Skeletal muscle tissue (tissue), 7 donors: ENCODE measurements around the gene B3GAT3.

DNA sequence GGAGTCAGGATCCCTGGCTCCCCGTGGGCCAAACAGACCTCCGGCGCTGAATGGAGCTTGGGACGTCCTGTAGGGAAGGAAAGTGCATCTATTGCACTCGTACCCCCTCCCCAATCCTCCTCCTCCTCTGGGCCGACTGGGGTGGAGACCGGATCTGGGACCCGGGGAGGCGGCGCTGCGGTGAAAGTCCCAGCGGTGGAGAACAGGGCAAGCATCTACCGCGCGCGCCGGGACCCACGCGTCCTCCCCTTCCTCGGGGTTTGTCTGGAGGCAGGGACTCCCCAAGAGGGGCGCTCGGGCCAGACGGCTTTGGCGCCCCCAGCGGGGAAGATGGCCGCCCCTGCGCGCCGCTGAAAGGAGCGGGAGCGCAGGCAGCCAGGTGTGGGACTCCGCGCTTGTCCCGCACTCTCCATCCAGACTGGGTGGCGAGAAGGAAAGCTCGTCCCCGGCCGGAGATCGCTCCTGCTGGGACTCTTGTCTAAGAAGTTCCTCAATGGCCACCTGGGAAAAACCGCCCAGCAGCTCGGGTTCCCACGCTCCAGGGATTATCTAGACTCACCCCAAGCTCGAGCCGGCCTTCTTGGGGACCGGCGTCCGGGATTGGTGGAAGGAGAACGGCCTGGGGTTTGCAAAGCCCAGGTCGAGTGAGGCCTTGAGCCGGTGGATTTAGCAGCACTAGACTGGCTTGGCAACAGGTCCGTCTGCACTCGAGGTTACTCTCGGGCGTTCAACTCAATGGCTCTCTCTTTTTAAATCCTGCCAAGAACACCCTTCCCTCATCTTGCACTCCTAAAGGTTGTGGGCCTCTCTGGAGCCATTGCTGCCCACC, 756 bp downstream of the FADS2 start:
- PRO-cap, 3 experiments = no peak in any of the 3 experiments
- RAMPAGE, long total RNA = no peak
- RRBS, 2 experiments = 2 to 3% methylated on average over 19 to 24 of the region's 54 CpGs

DNA sequence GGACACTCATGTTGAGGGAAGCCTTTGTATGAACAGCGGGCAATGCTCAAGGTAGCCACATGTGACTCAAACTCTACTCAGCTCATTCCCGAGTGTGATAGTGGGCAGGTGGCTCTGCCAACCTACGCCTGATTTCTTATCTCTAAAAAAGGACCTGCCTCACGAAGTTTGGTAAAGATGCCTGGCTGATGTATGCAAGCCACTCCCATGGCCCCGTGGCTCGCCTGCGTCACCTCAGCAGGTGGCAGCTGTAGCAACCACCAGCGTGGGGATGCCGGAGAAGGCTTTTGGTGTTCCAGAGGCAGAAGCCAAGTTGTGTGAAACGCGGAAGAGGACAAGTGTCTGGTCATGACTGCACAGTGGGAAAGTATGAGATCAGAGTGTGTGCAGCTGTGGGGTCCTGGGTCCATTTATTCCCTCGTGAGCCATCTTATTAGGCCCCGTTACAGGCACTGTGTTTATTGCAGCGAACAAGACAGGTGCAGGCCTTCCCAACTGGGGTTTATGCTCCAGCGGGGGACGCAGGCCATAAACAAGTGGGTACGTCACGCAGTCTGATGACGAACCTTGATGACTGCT, 5.5 kb downstream of the FADS2 start:
- PRO-cap, 3 experiments = no peak in any of the 3 experiments
- RAMPAGE, long total RNA = no peak
- RRBS, 2 experiments = no CpG with 5 or more reads among the region's 19 CpGs

- PRO-cap, 3 experiments = no peak in any of the 3 experiments
- RAMPAGE, long total RNA = no peak
- RRBS, 2 experiments = no CpG with 5 or more reads among the region's 8 CpGs
Observed at GRCh38 chr11:61959366-61960079, 7.9 kb downstream of the FTH1 start.

DNA sequence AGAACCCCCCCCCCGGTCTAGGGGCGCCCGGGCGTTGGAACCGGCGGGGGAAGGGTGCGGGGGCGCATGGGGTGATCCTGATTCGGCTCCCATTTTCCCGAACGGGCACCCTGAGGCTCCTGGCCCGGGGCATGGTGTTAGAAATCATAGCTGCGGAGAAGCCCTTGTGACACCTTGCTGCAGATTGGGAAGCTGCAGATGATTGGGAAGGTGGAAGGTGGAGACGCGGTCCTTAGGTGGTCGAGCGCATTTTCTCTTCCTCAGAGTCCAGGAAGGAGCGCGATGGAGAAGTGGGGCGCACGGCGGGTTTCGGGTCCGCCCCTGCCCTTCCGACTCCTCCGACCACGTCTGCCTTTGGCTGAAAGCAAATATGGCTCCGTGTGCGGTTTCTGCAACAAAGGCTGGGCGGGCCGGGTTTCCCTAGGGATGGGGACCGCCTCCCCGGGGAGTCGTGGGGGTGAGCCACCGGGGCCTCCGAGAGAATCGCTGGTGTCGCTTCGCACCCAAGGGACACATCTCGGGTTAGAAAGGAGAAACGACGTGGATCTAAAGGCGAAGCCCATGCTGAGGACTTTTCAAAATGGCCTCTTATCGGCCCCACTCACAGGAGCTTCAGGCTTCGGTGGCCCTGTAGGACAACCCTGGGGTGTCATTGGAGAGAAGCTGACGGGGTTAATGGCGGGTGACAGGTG, 618 bp upstream of the FTH1 start:
- PRO-cap, 3 experiments = no peak in any of the 3 experiments
- RAMPAGE, long total RNA = no peak
- RRBS, 2 experiments = 2 to 5% methylated on average over 7 to 8 of the region's 47 CpGs

DNA sequence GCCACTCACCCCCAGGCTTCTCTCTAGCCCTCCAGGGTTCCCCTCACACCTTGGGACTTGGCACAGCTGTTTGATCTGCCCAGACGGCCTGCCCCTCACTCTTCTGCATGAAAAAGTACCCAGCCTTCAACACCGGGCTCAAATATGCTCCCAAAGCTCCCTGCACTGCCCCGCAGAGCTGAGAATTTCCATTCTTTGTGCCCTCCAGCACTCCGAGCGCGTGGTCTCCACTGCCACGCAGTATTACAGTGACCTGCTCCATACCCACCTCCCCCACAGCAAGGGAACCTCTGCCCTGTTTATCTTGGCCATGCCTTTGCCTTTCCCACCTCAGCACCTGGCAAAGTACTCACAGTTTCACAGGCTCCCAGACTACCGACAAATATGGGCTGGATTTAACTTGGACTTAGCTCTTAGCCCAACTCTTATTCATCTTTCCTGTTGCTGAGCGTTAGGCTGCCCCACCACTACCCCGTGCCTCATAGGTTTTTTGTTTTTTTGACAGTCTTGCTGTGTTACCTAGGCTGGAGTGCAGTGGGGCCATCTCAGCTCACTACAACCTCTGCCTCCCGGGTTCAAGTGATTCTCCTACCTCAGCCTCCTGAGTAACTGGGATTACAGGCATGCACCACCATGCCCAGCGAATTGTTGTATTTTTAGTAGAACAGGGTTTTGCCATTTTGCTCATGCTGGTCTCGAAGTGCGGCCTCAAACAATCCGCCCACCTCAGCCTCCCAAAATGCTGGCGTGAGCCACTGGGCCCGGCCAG, 7.8 kb upstream of the FTH1 start:
- PRO-cap, 3 experiments = no peak in any of the 3 experiments
- RAMPAGE, long total RNA = no peak
- RRBS, 2 experiments = no CpG with 5 or more reads among the region's 17 CpGs

GRCh38 chr11:62140751-62141500, 17.1 kb downstream of the INCENP start:
- PRO-cap, 3 experiments = no peak in any of the 3 experiments
- RAMPAGE, long total RNA = no peak
- RRBS, 2 experiments = 20 to 53% methylated on average over 1 to 2 of the region's 18 CpGs

DNA sequence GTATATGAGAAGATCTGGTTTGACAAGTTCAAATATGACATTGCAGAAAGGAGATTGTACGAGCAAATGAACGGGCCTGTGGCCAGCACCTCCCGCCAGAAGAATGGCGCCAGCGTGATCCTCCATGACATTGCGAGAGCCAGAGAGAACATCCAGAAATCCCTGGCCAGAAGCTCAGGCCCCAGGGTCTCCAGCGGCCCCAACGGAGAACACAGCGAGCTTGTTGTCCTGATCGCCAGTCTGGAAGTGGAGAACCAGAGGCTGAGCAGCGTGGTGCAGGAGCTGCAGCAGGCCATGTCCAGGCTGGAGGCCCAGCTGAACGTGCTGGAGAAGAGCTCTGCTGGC, 20.7 kb upstream of the SCGB1D1 start:
- PRO-cap, 3 experiments = no peak in any of the 3 experiments
- RAMPAGE, long total RNA = no peak
- RRBS, 2 experiments = no CpG with 5 or more reads among the region's 12 CpGs

DNA sequence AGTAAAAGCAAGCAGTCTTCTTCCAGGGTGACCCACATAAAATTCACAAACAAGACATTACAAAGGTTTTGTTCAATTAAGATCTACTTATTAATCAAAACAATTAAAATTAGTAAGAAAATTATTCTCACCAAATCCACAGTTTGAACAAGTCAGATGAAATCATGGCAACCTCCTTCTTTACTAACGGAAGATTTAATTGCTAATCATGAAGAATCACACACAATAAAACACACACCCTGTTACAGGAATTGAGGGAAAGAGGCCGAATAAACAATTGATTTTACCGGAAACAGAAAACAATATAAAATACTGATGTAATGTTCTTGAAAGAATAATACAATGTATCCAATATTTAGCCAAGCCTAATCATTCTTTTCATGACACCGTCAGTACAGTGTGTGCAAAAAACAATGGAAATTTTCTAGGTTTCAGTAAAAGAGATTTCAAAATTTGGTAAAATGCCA, 23.4 kb downstream of the ASRGL1 start:
- PRO-cap, 3 experiments = no peak in any of the 3 experiments
- RAMPAGE, long total RNA = no peak
- RRBS, 2 experiments = no CpG with 5 or more reads among the region's 4 CpGs

DNA sequence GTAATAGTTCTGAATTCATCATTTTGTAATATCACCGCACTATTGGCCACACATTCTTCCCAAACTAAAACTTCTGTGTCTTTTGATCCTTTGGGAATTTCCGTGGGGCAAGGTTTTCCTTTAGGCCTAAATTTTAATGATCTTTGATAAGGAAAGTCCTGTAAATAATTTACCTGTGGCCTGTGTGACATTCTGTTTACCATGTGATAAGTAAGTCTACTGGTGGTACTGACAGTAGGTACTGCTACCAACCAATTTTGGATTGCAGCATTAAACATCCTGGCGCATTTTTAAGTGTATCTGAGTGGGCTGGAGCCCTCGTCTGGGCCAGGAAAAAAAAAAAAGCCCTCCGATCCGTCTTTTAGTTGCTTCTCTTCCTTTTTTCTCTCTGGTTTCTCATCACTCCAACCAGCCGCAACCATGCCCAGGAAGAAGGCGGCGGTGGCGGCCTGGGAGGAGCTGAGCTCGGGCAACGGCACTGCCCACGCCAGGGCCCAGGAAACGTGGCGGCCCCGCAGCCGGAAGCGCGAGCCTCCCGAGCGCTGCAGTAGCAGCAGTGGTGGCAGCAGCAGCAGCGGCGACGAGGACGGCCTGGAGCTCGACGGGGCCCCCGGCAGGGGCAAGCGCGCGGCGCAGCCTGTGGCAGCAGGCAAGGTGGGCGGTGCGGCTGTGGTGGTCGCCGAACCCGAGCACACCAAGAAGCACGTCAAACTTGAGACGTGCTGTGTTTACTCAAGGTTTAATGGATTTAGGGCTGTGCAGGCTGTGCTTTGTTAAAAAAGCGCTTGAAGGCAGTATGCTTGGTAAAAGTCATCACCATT, 33.7 kb downstream of the ASRGL1 start:
- PRO-cap, 3 experiments = no peak in any of the 3 experiments
- RAMPAGE, long total RNA = no peak
- RRBS, 2 experiments = 67 to 80% methylated on average over 5 of the region's 40 CpGs

DNA sequence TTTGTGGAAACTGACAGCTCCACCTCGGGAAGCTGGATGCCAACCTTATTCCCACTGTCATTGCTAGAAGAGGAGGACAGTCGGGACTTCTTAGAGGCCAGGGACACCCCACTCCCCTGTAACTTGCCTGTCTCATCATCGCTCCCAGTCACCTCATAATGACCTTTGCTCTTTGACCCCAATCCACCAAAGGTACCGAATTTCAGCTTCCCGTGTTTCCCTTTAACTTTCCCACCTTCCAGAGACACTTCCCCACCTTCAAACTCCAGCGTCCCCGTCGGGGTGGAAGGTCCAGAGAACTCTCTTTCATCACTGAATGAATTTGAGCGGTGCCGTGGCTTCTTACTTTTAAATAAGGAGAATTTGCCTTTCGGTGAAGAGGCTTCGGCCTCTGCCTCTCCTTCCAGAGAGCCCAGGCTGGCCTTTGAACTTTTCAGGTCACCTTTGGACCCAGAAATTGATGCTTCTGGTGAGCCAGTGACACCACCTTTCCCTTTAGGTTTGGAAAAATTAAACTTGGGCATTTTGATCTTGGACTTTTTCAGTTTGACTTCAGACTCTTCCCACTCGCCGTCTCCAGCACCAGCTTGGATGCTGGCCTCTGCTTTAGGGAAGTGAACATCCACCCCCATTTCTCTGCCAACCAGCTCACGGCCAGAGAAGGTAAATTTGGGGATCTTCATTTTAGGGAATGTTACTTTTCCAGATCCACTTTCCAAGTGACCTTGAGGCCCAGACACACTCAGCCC, 29.7 kb downstream of the AHNAK start:
- PRO-cap, 3 experiments = no peak in any of the 3 experiments
- RAMPAGE, long total RNA = no peak
- RRBS, 2 experiments = no CpG with 5 or more reads among the region's 15 CpGs

DNA sequence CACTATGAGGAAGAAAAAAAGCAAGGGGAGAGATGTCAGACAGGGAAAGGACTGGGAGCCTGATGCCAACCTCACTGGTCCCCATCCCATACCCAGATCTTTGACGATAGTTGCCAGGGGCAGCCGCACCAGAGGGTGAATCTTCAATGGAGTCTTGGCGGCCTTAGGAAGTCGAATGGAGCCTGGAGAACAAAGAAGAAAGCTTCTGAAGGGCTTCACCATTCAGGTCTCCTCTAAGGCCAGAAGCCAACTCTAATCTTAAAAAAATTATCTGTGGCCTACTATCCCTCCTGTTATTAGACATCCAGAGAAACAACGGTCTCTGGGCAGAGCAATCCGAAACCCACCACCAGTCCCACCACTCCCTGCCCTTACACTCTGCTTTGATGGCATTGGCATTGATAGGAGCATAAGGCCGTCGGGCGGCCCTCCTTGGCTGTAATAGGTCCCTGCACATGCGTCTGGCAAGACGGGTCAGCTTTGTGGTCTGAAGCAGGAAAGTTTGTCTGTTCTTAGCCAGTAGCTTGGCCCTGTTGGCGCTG, 3.6 kb upstream of the TUT1 start:
- PRO-cap, 3 experiments = no peak in any of the 3 experiments
- RAMPAGE, long total RNA = no peak
- RRBS, 2 experiments = no CpG with 5 or more reads among the region's 12 CpGs

DNA sequence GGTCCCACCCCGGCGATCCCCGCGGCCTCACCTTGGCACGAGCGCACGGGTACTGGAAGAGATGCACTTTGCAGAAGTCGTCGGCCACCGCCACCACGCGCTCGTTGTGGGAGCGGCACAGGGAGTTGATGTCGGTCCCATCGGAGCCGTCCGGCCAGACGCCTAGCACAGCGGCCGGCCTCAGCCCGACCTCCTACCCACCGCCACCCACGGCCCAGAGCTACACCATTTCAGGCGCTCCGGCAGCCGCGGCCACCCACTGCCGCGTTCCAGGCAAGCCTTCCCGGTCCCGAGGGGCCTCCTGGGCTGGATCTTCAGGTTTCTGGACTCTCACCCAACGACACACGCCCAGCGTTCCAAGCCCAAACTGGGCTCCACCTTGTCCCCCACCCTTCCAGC, 1.1 kb upstream of the MTA2 start:
- PRO-cap, 3 experiments = no peak in any of the 3 experiments
- RAMPAGE, long total RNA = no peak
- RRBS, 2 experiments = 4 to 7% methylated on average over 11 to 21 of the region's 35 CpGs

DNA sequence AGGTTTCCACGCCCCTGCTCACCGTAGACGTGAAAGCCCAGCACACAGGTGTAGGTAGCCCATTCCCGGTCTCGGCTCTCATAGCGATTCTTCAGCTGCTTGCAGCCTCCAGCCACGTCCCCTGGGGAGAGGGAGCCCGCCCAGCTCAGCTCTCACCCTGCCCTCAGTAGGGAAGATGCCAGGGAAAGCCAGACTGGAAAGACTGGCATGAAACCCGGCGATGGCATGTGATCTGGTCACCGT, 1.4 kb upstream of the MTA2 start:
- PRO-cap, 3 experiments = no peak in any of the 3 experiments
- RAMPAGE, long total RNA = no peak
- RRBS, 2 experiments = no CpG with 5 or more reads among the region's 11 CpGs

DNA sequence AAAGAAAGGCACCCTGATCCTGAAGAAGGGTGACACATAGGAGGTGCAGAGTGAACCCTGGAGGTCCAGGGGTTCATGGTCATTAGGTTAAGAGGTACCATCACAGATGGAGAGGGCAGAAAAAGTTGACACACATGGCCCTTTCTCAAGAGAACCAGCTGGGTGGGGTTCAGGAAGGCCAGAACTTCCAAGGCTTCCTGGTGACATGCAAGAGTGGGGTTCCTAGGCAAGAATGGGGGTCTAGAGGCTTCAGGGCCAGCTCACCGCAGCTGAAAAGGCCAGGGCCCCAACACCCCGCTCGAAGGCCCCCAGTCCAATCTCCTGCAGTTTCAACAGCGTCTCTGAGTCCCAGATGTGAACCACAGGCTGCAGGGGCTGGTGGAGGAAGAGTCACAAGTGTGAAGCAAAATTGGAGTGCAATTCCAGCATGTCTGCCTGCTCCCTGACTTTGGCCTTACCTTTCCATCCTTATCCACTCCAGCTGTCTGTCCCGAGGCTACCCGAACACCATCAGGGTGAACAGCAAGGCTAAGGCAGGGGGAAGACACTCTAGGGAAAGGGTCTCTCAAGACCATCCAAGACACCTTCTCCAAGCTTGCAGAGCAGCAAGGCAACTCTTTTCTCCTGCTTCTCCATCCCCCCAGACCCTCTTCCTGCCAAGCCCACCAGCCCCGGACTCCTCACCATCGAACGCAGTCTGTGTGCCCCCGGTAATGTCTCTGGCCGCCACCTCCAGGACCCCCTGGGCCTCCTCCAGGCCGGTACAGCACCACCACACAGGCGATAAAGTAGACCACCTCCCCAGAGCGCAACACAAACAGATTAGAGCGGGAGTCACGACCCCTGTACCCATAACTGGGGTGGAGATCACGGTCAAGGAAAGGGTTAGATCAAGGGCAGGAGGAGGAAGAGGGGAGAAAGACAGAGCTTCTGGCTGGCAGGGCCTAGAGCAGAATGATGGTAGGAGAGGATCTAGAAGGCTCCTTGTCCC, 4.0 kb downstream of the EML3 start:
- PRO-cap, 3 experiments = no peak in any of the 3 experiments
- RAMPAGE, long total RNA = no peak
- RRBS, 2 experiments = 77 to 86% methylated on average over 3 of the region's 17 CpGs

- PRO-cap, 3 experiments = peak in 3 of 3 experiments; most common plus-strand start chr11:62622212 (in 2); most common minus-strand start chr11:62621984 (in 3)
- RAMPAGE, long total RNA = no peak
- RRBS, 2 experiments = 1 to 2% methylated on average over 24 of the region's 61 CpGs
Observed at GRCh38 chr11:62621811-62622757, at the start of gene B3GAT3. Gene B3GAT3, minus strand, starts transcription at chr11:62621986.

DNA sequence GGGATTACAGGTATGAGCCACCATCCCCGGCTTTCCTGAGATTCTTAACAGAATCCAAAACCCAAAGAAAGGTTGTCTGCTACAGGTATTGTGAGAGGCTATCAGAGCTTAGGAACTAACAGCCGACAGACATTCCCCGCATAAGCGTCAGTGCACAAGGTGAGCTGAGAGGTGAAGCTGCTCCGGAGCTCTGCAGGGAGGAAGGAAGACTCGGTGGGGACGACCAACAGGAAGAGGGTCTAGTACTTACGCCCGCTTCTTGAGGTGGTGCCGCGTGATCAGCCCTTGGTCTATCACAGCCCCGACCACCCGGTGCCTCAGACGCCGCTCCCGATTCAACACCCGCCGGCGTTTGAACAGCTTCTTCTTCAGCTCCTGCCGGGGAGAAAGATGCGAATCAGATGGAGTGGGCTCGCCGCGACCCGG, 398 bp downstream of the C11orf98 start:
- PRO-cap, 3 experiments = peak in 1 of 3 experiments; most common plus-strand start position 320 of the sequence (in 1)
- RAMPAGE, long total RNA = no peak
- RRBS, 2 experiments = under 1 to 1% methylated on average over 4 to 8 of the region's 25 CpGs

DNA sequence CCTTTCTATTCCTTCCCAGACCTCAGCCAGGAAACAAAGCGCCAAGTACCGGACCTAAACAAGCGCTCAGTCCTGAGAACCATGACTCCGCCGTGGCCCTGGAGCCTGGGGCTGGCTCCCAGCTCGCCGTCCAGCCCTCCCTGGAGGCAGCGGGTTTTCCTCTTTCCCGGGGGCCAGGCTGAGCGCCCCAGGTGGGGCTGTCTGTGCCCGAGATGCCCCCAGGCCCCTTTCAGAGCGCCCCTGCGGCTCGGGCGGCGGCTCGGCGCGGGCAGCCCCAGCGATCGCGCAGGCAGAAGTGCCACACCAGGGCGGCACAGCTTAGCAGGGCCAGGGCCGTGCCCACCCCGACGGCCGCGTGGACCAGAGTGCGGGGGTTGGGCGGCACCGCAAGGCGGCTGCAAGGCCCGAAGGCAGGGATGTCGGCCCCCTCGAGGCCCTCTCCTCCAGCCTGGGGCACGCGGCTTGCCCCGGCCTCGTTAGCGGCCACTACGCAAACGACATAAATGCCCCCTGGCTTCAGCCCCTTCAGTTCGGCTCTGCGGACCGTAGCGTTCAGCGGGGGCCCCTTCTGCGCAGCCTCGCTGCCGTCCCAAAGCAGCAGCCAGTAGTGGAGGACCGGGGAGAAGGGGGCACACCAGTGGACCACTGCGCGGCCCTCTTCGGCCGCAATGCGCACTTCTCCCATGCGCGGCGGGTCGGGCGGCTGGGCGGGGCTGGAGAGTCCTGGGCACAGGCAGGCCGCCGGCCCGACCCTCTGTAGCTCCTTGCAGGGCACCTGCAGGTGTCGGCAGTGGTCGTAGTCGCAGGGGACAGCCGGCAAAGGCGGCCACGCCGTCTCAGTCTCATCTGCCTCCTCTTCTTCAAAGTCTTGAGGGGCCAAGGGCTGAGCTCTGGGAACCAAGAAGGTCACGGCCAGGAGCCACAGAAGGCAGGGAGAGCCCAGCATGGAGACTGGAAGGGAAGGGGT, 1.5 kb downstream of the LRRN4CL start:
- PRO-cap, 3 experiments = no peak in any of the 3 experiments
- RAMPAGE, long total RNA = no peak
- RRBS, 2 experiments = 34 to 37% methylated on average over 13 to 15 of the region's 73 CpGs

GRCh38 chr11:62757928-62758321, 3.5 kb upstream of the POLR2G start:
- PRO-cap, 3 experiments = no peak in any of the 3 experiments
- RAMPAGE, long total RNA = no peak
- RRBS, 2 experiments = no CpG with 5 or more reads among the region's 4 CpGs

- PRO-cap, 3 experiments = no peak in any of the 3 experiments
- RAMPAGE, long total RNA = no peak
- RRBS, 2 experiments = no CpG with 5 or more reads among the region's 9 CpGs
Observed at GRCh38 chr11:62794014-62794853, 2.4 kb upstream of the TMEM223 start.

- PRO-cap, 3 experiments = no peak in any of the 3 experiments
- RAMPAGE, long total RNA = no peak
- RRBS, 2 experiments = no CpG with 5 or more reads among the region's 2 CpGs
Observed at GRCh38 chr11:63001088-63001336, 14.6 kb downstream of the SLC22A8 start.